HepG2 (cell line): ENCODE measurements around a stretch of chr11.

DNA sequence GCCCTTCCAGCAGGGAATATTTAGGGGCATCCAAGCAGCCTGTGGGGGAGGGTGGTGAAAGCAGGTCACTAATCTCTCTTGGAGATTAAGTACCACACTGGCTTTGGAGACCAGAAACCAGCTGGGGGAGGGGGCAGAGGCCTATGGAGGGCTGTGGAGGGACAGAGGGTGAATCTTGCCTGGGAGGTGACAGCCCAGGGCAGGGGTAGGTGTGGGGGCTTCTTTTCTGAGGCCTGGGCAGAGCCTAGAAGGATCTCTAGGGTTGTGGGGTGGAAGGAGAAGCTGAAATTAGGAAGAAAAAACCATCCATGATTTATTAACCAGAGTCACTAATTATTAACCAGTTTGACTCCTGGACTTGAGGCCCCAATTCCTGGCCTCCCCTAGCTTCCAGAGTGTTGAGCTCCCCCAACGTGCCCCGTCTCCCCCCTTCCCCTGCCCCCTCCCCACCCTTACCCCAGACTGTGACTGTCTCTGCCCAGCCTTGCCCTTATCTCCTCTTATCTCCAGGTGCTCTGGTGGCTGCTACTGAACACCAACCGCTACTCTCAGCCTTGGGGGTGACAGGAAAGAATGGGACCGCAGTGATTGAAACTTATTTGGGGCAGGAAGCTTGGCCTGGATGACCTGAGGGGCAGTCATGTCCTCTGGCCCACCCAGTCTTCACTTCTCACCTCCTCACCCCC is 15.8 kb downstream of the NECTIN1 start:
- RRBS, 2 experiments: no CpG with 5 or more reads among the region's 4 CpGs
CAGE:
- cytosol, long polyA minus RNA: no peak
- cytosol, long polyA plus RNA: no peak
- long polyA plus RNA: no peak
- nucleus, long polyA minus RNA: no peak
- nucleus, long polyA plus RNA: no peak

- RRBS, 2 experiments: no CpG with 5 or more reads among the region's 8 CpGs
CAGE:
- cytosol, long polyA minus RNA: no peak
- cytosol, long polyA plus RNA: no peak
- long polyA plus RNA: no peak
- nucleus, long polyA minus RNA: no peak
- nucleus, long polyA plus RNA: no peak
These were observed 179.0 kb upstream of the NECTIN1 start for GRCh38 chr11:119907981-119908384.

DNA sequence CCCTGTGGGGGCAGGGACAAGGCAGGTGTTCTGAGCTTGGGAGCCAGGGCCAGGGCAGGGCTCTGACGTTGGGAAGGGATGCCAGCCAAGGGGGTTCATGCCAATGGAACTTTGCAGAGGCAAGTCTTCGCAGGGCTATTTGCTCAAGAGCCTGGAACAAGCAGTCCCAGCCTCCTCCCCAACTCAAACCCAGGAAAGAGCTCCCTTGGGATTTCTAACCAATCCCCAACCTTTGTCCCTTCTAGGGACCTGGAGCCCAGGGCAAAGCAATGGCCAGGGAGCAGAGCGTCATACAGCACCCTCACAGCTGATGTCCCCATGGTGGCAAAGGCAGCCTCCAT is 144.0 kb downstream of the TRIM29 start:
- RRBS, 2 experiments: no CpG with 5 or more reads among the region's 3 CpGs
CAGE:
- cytosol, long polyA minus RNA: no peak
- cytosol, long polyA plus RNA: no peak
- long polyA plus RNA: no peak
- nucleus, long polyA minus RNA: no peak
- nucleus, long polyA plus RNA: no peak

GRCh38 chr11:120024084-120024359 is 113.9 kb downstream of the TRIM29 start:
- RRBS, 2 experiments: no CpG with 5 or more reads among the region's 4 CpGs
CAGE:
- cytosol, long polyA minus RNA: no peak
- cytosol, long polyA plus RNA: no peak
- long polyA plus RNA: no peak
- nucleus, long polyA minus RNA: no peak
- nucleus, long polyA plus RNA: no peak

DNA sequence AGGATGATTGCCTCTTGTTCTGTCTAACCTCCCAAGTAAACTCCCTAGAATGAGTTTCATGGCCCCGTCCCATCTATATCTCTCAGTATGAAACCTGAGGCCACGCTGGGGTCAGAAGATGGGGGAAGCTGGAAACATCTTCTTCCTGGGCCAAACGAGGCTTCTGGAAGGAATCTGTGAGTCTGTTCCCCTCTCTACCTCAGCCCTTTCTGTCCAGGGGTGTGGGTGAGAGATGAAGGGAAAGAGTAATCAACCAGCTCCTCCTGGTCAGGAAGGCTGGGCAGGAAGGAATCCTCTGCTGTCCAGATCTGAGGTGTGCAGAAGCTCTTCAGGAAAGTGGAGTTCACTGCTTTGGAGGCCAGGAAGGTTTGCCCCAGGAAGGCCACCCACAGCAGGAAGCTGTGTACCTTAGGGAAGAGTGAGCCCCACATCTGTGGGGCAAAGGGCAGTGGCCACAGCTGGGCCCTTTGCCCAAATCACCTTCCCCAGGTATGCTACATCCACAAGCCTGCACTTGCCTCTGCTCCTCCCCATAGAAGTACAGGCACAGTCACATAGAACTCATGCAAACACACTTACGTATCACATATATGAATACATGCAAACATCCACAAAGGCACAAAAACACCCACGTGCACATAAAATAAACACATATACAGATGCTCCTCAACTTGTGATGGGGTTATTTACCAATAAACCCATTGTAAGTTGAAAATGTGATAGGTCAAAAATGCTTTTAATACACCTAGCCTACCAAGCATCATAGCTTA is 2.2 kb downstream of the TRIM29 start:
- RRBS, 2 experiments: no CpG with 5 or more reads among the region's 5 CpGs
CAGE:
- cytosol, long polyA minus RNA: no peak
- cytosol, long polyA plus RNA: no peak
- long polyA plus RNA: no peak
- nucleus, long polyA minus RNA: no peak
- nucleus, long polyA plus RNA: no peak

DNA sequence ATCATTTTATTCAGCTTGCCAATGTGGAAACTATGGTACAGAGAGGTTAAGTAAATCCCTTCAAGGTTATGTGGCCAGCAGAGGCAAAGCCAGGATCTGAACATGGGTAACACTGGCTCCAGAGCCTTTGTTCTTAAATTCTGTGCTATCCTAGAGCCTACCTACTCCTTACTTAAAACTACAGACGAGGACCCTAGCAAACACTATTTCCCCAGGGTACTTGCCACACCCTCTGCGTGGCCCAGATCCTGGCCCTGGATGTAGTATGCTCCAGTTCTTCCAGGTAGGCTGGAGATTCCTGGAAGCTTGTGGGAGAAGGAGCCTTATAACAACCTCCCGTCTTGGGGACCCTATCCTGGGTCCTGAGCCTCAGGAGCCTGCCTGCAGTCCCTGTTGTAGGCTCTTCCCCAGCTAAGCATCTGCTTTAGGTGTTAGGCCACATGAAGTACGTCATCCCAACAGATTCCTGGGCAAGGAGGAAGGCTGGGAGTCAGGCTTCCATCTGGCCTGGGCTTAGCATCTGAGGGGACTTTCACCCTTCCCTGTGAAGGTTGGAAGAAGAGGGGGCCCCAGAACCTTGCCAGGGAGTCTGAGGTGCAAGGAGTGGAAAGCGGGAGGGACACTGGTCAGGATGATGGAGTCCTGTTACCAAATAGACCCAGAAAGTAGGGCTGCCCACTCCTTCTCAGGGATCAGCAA is 10.9 kb downstream of the OAF start:
- RRBS, 2 experiments: no CpG with 5 or more reads among the region's 5 CpGs
CAGE:
- cytosol, long polyA minus RNA: no peak
- cytosol, long polyA plus RNA: no peak
- long polyA plus RNA: no peak
- nucleus, long polyA minus RNA: no peak
- nucleus, long polyA plus RNA: no peak

DNA sequence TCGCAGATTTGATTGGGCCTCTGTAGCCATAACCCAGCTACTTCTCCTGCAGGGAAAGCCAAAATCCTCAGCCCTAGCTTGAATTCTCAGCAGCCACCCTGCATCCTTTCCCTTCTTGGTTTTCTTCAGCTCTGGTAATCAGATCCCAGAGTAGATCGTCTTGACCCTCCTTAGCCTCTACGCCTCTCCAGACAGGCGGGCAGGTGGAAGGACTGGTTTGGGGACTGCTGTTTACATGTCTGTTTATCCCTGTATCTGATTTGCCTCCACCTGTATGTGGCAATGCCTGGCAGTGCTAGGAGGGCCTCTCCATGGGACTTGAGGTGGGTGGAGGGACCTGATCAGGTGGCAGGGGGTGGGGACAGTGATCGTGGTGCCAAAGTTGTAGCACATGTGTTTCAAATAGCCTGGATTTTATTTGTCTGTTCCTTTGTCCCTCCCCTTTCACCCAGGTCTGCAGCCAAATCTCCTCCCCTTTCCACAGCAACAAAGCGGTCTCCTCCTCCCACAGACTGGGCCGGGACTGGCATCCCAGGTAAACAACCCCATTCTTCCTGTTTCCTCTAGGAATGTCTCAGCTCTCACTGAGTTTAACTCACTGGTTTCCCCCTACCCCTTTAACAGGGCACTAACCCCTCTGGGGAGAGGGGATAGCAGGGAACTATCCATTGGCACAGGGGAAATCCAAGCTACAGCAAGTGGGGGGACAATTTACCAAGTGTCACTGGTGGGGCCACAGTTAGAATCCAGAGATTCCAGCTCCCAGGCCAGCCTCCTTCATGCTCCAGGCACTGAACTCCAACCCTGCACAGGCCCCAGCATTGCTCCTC is 23.1 kb upstream of the TLCD5 start:
- RRBS, 2 experiments: no CpG with 5 or more reads among the region's 7 CpGs
CAGE:
- cytosol, long polyA minus RNA: no peak
- cytosol, long polyA plus RNA: no peak
- long polyA plus RNA: no peak
- nucleus, long polyA minus RNA: no peak
- nucleus, long polyA plus RNA: no peak

- RRBS, 2 experiments: no CpG with 5 or more reads among the region's 3 CpGs
CAGE:
- cytosol, long polyA minus RNA: no peak
- cytosol, long polyA plus RNA: no peak
- long polyA plus RNA: no peak
- nucleus, long polyA minus RNA: no peak
- nucleus, long polyA plus RNA: no peak
These were observed 47.2 kb downstream of the ARHGEF12 start for GRCh38 chr11:120383456-120383861.

DNA sequence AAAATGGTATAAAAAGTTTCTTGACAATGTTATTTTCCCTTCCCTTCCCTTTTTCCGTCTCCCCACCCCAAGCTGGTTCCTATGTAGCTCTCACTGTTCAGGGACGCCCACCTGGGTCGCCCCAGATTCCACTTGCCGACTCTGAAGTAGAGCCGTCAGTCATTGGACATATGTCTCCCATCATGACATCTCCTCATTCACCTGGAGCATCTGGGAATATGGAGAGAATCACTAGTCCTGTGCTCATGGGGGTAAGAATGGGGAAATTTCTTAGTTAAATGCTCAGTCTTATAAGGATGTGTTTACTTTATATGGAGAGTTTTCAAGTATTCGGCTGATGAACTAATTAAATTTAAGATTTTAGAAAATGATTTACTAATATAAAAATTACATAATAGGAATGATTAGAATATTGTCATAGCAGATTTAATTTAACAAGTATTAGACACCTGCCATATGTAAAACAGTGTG is 83.5 kb upstream of the GRIK4 start:
- RRBS, 2 experiments: no CpG with 5 or more reads among the region's 6 CpGs
CAGE:
- cytosol, long polyA minus RNA: no peak
- cytosol, long polyA plus RNA: no peak
- long polyA plus RNA: no peak
- nucleus, long polyA minus RNA: no peak
- nucleus, long polyA plus RNA: no peak

- RRBS, 2 experiments: no CpG with 5 or more reads among the region's 3 CpGs
CAGE:
- cytosol, long polyA minus RNA: no peak
- cytosol, long polyA plus RNA: no peak
- long polyA plus RNA: no peak
- nucleus, long polyA minus RNA: no peak
- nucleus, long polyA plus RNA: no peak
These were observed 79.9 kb upstream of the GRIK4 start for GRCh38 chr11:120431651-120432019.

DNA sequence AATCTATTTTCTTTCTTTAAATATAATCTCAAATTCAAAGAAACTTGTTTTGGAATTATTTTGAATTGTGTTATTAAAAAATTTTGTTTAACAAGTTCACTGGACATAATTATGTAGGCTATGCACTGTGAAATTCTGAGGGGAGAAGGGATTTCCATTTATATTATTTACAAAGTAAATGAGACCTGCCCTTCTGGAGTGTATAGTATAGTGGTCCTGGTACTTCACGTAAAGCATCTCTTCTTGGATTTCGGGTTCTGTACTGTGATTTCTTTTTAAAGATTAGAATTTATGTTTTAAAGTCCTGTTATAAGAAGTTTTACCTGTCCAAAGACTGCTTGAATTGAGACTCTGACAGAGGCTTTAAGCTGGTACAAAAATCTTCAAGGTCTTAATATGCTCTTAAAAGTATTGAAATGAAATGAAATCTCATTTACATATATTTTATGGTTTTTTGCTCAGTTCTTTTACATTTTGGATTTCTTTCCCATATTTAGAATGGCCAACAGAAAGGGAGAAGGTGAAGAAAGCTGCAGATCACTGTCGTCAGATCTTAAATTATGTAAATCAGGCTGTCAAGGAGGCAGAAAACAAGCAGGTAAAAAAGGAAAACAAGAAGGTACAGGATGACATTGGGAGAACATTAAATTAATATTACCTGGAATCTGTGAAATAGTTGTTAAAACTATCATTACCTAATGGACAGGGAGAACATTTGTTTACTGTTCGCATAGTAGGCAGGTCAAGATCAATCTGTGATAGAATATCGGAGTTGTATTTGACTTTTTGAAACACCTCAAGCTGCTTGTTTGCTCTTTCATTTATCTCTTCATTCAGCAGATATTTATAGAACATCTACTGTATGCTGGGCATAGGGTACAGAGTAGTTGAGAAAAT is 42.5 kb upstream of the GRIK4 start:
- RRBS, 2 experiments: no CpG with 5 or more reads among the region's 5 CpGs
CAGE:
- cytosol, long polyA minus RNA: start-site peak on the plus strand centred at position 549 of the sequence, 75 bp wide, 46 reads
- cytosol, long polyA plus RNA: no peak
- long polyA plus RNA: no peak
- nucleus, long polyA minus RNA: no peak
- nucleus, long polyA plus RNA: start-site peak on the plus strand centred at position 547 of the sequence, 71 bp wide, 19 and 20 reads in 2 replicates

DNA sequence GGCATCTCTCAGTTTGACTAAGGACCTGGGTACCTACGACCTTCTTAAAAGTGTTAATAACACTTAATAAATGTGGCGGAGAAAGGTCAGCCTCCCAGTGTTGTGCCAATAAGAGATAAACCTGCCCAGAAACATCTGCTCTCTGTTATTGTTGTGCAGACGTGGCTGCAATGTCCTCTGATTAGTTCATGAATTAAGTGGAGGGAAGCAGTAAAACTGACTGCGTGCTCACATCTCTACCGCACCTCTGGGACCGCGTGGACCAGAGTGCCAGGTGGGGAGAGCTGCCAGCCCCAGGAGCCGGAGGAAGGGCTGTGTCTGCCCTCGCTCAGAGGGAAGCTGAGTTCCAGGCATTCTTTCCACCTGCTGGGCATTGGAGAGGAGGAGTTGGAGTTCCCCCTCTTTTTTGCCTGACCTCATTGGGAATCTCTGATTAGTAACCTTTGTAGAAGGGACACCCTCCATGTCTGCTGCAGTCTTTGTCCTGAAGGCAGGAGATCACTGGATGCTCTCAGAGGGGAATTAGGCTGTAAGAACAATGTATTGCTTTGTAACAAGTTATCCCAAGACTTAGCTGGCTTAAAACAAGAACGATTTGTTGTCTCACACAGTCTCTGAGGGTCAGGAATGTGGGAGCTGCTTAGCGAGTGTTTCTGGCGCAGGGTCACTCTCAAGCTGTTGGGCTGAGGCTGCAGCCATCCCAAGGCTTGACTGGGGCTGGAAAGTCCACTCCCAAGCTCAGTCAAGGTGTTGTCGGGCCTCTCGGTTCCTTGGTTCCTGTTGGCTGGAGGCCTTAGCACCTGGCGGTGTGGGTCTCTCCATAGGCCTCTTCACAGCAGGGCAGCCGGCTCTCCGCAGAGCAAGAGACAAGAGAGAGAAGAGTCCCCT is 247.7 kb upstream of the TBCEL start:
- RRBS, 2 experiments: no CpG with 5 or more reads among the region's 17 CpGs
CAGE:
- cytosol, long polyA minus RNA: no peak
- cytosol, long polyA plus RNA: no peak
- long polyA plus RNA: no peak
- nucleus, long polyA minus RNA: no peak
- nucleus, long polyA plus RNA: no peak

- RRBS, 2 experiments: no CpG with 5 or more reads among the region's 7 CpGs
CAGE:
- cytosol, long polyA minus RNA: no peak
- cytosol, long polyA plus RNA: no peak
- long polyA plus RNA: no peak
- nucleus, long polyA minus RNA: no peak
- nucleus, long polyA plus RNA: no peak
These were observed 140.1 kb upstream of the TBCEL start for GRCh38 chr11:120883725-120884254.

GRCh38 chr11:121067293-121067982 is 33.6 kb upstream of the TECTA start:
- RRBS, 2 experiments: no CpG with 5 or more reads among the region's 2 CpGs
CAGE:
- cytosol, long polyA minus RNA: no peak
- cytosol, long polyA plus RNA: no peak
- long polyA plus RNA: no peak
- nucleus, long polyA minus RNA: no peak
- nucleus, long polyA plus RNA: no peak

- RRBS, 2 experiments: 92 to 95% methylated on average over 1 of the region's 12 CpGs
CAGE:
- cytosol, long polyA minus RNA: no peak
- cytosol, long polyA plus RNA: no peak
- long polyA plus RNA: no peak
- nucleus, long polyA minus RNA: no peak
- nucleus, long polyA plus RNA: no peak
These were observed 55.9 kb upstream of the SC5D start for GRCh38 chr11:121236643-121237114.

GRCh38 chr11:121391987-121392368 is 60.1 kb upstream of the SORL1 start:
- RRBS, 2 experiments: no CpG with 5 or more reads among the region's 5 CpGs
CAGE:
- cytosol, long polyA minus RNA: no peak
- cytosol, long polyA plus RNA: no peak
- long polyA plus RNA: no peak
- nucleus, long polyA minus RNA: no peak
- nucleus, long polyA plus RNA: no peak

- RRBS, 2 experiments: no CpG with 5 or more reads among the region's 3 CpGs
CAGE:
- cytosol, long polyA minus RNA: no peak
- cytosol, long polyA plus RNA: no peak
- long polyA plus RNA: no peak
- nucleus, long polyA minus RNA: no peak
- nucleus, long polyA plus RNA: no peak
These were observed 22.5 kb upstream of the SORL1 start for GRCh38 chr11:121429498-121430040.

DNA sequence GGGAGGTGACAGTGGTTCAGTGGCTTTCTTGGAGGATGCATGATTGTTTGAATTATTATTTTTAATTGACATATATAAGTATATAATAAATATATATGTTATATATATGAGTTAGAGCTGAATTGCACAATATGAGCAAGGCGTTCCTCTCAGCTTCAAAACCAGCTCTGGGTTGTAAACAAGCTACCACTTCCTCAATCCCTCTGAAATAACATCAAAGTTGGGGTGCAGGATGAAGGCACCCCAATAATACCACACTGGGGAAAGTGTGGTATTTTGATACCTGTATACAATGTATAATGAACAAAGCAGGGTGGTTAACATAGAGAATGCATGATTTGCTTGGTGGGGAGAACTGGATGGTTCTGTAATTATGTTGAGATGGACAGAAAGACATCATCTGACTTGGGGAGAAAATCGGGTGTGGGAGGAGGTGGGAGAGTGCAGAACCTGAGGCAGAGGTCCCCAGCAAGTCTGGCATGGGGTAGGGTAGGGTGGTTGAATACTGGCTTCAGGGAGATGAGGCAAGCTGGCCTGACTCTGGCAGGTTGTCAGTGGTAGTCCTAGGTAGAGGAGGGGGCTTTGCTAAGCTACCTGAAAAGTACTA is 1.6 kb upstream of the SORL1 start:
- RRBS, 2 experiments: no CpG with 5 or more reads among the region's 2 CpGs
CAGE:
- cytosol, long polyA minus RNA: no peak
- cytosol, long polyA plus RNA: no peak
- long polyA plus RNA: no peak
- nucleus, long polyA minus RNA: no peak
- nucleus, long polyA plus RNA: no peak

DNA sequence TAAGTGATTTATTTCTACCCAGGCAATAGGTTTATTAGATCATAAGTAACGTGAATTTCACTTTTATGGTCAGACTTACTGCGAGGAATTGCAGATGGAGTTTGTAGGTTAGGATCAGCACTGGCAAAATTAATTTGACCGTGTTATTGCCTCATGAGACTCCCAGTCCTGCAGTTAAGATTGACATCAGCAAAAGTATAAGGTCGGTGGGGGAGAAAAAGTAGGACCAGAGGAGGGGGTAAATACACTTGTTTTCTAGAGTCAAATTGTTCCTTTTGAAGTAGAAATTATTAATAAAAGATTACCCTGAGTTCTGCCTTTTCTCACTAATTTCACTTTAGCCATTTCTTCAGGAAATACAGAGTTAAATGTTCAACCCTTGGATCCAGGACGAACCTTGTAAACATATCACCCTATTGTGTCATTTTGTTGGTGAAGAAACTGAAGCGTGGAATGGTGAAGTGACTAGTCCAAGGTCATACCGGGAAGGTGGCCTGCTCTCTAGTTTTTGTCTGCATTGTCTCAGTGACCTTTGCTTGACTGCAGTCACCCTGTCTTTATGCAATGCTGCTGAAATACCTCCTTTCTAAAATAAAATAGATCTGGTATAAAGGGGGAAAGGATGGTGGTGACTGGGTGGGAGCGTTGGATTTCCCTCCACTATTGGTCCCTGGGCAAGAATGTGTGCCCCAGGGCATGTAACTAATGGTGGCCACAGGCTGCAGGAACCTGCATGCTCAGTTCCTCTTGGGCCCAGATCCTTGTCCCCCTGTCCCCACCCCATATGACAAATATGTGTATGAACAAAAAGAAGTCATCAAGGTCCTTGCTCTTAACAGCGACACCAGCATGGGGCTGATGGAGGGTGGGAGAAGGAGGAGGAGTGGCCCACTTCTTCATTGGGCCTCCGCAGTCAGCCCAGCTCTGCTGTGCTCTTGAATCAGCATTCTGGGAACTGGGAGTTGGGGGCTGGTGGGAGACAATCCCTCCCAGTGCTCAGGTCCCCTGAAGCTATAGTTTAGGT is 1.5 kb downstream of the SORL1 start:
- RRBS, 2 experiments: no CpG with 5 or more reads among the region's 10 CpGs
CAGE:
- cytosol, long polyA minus RNA: no peak
- cytosol, long polyA plus RNA: no peak
- long polyA plus RNA: no peak
- nucleus, long polyA minus RNA: no peak
- nucleus, long polyA plus RNA: no peak

DNA sequence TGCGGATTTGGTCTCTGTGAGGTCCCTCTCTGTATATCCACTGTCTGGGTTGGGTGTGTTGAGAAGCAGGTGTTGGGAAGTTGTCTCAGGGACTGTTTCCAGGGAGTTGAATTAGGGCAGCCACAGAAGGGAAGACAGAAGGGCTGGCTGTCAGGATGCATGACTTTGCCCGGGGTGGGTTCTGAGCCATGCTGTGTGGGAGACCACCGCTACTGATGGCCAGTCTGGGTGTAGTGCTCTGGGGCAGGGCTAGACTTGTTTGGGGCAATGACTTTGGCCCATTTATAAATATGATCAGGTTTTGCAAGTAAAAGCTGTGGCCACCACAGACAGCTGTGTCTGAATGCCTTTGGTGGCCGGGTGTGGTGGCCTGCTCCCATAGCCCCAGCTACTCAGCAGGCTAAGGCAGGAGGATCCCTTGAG is 19.5 kb downstream of the SORL1 start:
- RRBS, 2 experiments: no CpG with 5 or more reads among the region's 4 CpGs
CAGE:
- cytosol, long polyA minus RNA: no peak
- cytosol, long polyA plus RNA: no peak
- long polyA plus RNA: no peak
- nucleus, long polyA minus RNA: no peak
- nucleus, long polyA plus RNA: no peak